RPMI7951 (cell line): ENCODE data around the genes CFAP251 and HCAR2.

DNA sequence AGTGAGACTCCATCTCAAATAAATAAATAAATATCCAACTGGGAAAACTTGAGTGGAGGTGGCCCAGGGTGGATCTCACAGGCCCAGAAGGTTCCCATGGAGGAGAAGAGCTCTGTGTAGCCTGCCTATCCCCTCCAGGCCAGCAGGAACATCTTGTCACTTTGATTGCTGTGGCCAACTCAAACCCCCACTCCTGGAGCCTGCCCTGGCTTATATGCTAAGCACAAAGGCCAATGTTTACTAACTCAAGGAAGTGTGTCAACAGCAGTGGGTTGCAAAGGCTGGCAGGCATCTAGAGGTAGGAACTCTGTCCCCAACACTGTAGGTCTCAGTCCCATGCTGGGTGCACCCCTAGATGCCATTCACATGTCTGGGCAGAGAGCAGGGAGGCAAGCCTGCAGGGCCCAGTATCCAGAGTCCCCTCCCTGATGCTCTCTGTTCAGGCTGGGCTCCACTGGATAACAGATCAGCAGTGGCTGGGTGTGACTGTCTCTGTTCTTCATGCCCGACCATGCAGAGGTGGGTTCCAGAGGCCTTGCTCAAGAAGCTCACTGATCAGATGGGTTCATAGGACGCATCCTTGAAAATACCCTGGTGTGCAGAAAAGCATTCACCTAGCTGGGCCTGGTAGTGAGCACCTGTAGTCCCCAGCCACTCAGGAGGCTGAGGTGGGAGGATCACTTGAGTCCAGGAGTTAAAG lies 1.6 kb upstream of the HPD start:
- RAMPAGE, long total RNA: no peak

- RAMPAGE, long total RNA: no peak
Measured at GRCh38 chr12:121918001-121918722, at the start of gene CFAP251. CFAP251 (plus strand) TSS chr12:121918592.

- RAMPAGE, long total RNA: no peak
Measured at GRCh38 chr12:121963251-121963695, 44.9 kb downstream of the CFAP251 start.

DNA sequence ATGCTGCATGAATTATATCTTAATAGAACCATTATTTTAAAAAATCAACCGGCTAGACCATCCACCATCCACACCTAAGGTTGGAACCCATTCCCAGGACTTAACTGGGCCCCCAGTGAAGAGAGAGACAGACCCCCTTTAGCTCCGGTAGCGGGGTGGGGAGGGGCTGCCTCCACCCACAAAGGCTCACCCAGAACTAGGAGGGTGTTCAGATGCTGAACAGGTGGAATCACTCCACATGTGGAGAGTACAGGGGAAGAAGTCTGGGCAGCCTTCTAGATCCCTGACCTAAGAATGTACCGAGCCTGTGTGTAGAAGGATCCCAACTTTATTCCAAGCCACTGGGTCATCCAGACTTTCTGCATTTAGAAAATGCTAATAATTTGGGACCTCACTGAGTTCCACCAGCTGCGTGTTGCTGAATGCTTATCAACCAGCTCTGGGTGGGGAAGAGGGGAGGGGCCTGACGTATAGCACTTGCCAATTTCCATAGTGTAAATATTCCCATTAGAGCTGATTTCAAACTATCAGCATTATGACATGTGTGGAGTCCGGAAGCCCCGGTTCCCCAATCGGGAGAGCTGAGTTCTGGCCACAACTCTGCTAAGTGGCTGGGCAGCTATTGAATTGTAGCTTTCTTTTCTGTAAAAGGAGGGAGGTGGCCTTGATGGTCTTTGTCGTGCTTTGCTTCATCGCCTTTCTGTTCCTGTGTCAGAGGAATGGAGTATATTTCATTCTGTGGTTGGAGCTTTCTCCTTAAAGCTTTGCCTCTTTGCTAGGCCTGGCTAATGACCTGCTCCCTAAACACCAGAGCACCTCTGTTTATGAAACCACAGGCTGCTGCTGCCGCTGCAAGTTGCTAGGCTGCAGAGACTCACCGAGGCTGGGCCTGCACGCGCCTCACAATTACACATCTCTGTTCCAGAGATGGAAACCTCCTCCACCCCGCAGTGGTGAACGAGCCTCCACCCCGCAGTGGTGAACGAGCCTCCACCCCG lies 7.9 kb upstream of the BCL7A start:
- RAMPAGE, long total RNA: no peak

DNA sequence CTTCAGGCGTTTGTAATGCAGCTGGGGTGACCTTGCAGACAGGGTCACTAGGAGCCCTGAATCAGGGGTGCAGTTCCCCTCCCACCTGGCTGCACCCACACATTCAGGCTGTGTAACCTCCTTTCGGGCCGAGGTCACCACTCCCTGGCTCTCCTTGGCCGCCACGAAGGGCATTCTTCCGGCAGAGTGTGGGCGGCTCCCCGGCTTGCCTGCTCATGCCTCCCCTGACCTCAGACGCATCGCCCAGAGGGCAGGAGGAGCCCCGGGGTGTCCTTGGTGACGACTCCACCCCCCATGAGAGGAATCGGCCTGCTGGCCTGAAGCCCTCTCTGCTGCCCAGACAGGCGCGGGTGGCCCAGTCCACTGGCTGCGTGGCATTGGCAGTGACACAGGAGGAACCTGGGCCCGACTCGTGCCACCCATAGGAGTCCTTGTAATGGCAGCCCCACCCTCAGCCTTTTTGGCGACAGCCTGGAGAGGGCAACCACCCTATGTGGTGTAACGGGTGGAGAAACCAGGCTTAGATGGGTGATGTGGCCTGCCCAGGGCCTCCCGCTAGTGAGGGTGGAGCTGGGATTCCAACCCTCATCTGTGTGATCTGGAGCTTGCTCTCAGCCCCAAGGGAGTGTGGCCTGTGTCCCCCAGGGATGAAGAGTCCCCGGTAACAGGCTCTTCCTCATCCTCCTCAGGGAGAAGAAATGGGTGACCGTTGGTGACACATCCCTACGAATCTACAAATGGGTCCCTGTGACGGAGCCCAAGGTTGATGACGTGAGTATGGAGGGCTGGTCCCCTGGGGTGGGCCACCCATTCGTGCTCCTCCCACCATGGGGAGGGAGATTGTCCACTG lies 8.6 kb downstream of the BCL7A start:
- RAMPAGE, long total RNA: no peak

GRCh38 chr12:122142981-122143238 lies 31.1 kb downstream of the IL31 start:
- RAMPAGE, long total RNA: no peak

GRCh38 chr12:122196785-122197399 lies 6.6 kb upstream of the B3GNT4 start:
- RAMPAGE, long total RNA: no peak

DNA sequence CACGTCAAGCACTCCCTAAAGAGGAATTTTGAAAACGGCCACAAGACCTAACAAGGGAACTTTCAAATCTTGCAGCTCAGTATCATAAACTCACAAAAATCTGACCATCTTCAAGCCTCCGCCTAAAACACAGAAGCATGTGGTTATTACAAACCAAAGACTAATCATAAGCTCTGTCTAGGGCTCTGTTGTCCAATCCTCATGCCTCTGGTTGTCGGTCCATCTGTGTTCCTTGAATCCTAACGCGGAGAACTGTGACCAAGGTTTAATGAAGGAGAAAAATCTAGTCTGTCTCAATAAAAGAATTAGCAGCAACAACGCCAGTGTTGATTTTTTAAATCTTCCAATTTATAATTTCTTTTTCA lies 39.2 kb downstream of the CLIP1 start:
- RAMPAGE, long total RNA: no peak

- RAMPAGE, long total RNA: no peak
Measured at GRCh38 chr12:122385623-122385822, 36.9 kb downstream of the CLIP1 start.

DNA sequence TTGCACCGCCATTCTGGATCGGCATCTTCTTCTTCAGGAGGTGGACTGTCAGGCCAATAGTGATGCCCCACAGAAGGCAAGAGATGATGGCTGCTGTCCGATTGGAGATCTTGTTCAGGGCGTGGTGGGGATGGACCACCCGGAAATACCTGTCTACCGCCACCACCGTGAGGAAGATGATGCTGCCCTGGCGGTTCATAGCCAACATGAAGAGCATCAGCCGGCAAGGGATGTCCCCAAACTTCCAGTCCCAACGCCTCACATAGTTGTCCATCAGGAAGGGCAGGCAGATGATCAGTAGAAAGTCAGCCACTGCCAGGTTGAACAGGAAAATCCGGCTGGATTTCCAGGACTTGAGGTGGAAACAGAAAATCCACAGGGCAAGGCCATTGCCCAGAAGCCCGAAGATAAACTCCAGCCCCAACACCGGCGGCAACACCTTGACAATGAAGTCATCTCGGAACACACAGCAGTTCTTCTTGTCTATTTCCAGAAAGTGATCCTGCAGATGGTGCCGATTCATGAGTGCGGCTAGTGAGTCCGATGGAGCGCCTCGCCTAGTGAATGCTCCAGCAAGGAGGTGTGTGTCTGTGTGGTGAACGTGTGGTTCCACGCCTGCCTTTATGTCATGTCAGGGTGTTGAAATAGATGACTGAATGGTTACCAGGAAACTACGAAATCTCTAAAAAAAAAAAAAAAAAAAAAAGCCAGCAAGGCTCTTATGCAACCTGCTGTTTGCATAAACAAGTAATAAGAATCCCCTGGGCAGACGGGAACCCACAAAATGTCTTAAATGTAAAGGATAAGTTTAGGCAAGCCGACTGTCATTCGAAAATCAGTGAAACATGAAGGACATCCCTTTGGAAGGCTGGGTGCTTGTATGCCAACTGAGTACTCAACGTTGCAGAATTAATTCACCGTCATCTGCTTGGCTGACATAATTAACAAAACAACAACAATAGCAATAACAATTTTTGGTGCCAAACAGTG lies at the start of gene HCAR2:
Gene HCAR2 (minus strand): TSS at position 597 of the 990 bp plus-strand sequence.
- RAMPAGE, long total RNA: no peak

DNA sequence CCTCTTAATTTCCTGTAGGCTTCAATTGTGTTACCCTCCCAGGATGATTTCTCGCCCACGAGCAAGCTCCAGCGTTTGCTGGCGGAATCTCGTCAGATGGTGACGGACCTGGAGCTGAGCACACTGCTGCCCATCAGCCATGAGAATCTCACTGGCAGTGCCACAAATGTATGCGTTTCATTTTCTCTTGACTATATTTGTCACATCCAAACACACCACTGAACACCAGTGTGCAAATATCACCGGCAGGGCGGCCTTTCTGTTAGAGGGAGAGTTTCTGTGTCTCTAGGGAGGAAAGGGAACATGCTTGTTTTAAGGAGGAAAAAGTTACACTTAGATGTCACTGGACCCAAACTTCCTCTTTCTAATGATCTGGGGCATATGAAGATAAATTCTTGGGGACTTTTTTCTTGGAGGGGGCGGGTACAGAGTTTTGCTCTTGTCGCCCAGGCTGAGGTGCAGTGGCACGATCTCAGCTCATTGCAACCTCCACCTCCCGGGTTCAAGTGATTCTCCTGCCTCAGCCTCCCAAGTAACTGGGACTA lies 21.9 kb upstream of the HIP1R start:
- RAMPAGE, long total RNA: no peak

GRCh38 chr12:122836582-122837422 lies 1.5 kb downstream of the HIP1R start:
- RAMPAGE, long total RNA: no peak

DNA sequence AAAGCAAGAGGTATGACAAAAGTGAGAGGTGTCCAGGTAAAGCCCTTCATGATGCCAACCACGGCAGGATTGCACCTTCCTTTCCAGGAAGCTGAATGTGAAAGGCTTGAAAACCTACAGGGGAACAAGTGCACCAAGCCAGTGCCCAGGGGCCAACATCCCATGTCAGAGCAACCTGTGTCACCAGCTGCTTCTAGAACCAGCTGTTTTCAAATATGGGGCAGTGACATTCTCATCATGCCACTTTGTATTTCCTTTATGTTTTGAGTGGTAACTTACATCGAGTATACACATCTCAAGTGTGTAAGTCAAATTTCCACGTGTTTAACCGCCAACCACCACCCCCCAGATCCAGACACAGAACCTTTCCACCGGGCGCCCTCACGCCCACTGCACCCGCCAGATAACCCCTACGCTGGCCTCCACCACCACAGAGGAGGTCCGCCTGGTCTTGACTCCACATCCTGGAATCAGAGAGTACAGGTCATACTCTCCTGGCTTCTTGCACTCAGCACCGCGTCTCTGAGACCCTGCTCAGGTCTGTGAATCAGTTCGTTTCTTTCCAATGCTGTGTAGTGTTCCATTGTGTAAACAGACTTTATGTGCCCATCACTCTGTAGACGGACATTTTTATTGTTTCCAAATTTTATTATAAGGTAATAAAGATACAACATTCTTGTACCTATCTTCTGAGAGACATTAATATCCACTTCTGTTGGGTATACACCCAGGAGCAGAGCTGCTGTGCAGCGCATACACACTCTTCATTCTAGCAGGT lies 27.2 kb downstream of the VPS37B start:
- RAMPAGE, long total RNA: no peak

- RAMPAGE, long total RNA: no peak
Measured at GRCh38 chr12:122892239-122892787, 3.6 kb downstream of the VPS37B start.

DNA sequence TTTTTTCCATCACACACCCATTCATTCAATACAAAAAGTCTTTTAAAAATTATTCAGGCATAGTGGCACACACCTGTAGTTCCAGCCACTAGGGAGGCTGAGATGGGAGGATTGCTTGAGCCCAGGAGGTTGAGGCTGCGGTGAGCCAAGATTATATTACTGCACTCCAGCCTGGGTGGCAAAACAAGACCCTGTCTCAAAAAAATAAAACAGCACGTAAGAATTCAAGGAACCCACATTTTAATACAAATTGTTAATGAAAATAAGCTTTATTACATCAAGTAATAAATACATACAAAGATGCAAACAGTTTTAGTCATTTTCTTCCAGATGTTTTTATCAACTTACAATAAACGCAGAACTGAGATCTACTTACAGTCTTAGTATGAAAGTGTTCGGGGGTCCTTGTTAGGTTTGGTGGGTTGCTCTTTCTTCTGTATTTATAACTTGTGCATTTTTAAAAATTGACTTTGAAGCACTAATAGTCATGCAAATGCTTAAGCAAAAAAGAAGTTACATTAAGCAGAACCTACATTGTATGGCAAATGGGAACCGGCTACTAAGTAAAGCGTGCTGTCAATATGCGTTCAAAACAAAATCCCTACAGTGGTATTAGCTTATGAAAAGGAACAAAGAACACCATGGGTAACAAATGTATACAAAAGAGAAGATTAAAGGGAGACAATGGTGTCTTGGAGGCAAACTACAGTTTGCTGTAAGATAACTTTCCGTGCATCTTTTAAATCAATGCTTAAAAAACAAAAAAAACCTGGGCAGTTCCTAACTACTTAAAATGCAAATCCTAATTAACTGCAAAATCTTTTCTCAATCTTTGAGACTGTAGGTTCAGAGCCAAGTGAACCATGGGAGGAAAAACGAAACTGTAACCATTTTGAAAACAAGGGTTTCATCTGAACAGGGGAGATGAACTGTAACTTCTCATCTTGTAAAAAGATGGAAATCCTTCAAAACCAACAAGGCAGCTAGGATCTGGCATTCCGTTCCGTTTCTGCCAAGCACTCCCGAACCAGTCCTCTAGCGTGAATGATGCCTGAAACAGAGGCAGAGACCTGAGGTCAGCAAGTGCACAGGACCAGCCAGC lies 10.6 kb downstream of the CDK2AP1 start:
- RAMPAGE, long total RNA: no peak

DNA sequence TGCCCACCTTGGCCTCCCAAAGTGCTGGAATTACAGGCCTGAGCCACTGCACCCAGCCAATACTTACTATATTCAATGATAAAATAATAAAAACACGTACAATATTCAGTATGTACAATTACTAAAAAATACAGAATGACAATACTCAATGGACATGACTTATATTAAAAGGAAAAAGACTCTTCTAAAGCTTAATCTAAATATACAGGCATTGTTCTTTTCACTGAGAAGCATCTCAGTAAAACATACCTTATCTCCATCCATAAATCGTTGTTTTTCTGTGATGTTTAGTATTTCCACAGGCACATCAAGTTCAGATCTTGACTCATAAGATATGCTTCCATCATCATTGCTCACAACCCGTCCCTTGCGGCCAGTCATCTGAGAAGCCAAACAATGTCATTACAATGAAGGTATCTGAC lies 45.0 kb downstream of the SBNO1 start:
- RAMPAGE, long total RNA: no peak

GRCh38 chr12:123327116-123328179 lies 37.2 kb downstream of the SBNO1 start:
- RAMPAGE, long total RNA: no peak

GRCh38 chr12:123389605-123390504 lies 5.9 kb downstream of the KMT5A start:
- RAMPAGE, long total RNA: no peak

DNA sequence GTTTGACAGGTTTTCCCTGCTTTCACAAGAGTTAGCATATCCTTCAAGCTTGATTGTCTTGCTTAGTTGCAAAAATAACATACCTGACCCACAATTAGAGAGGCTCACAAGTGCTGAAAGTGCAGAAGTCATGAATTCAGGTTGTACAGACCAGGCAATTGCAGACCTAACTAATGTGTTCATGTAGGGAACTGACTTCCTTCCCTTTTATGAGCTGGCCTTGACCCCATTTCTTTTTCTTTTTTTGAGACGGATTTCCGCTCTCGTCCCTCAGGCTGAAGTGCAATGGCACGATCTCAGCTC lies 7.0 kb downstream of the KMT5A start:
- RAMPAGE, long total RNA: no peak

DNA sequence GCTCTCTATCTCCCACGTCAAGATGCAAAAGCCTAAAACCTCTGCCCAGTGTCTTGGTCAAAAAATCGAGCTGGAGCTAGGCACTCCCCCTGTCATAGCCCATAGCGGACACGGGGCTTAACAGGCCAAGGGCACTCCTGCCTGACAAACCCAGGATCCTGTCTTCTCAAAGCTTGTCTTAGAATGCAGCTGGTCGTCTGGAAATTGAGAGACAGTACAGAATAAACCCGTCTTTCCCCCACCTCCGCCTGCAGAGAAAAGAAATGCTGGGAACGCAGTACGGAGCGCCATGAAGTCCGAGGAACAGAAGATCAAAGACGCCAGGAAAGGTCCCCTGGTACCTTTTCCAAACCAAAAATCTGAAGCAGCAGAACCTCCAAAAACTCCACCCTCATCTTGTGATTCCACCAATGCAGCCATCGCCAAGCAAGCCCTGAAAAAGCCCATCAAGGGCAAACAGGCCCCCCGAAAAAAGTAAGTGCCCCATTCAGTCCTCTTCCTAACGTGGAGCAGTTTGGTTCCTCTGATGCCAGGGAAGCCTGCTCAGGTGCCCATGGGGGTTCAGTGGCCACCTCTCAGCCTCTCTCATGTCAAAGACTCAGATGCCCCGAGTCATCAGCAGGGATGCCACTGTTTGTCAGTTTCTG lies 11.0 kb downstream of the KMT5A start:
- RAMPAGE, long total RNA: no peak